ENCODE measurements around a stretch of chr17.

GRCh38 chr17:48719421-48719599, 3.0 kb downstream of the PRAC1 start:
- PRO-cap, 2 experiments: no peak in any of the 2 experiments

GRCh38 chr17:48719600-48720285, 2.6 kb downstream of the PRAC1 start:
- PRO-cap, 2 experiments: no peak in any of the 2 experiments

DNA sequence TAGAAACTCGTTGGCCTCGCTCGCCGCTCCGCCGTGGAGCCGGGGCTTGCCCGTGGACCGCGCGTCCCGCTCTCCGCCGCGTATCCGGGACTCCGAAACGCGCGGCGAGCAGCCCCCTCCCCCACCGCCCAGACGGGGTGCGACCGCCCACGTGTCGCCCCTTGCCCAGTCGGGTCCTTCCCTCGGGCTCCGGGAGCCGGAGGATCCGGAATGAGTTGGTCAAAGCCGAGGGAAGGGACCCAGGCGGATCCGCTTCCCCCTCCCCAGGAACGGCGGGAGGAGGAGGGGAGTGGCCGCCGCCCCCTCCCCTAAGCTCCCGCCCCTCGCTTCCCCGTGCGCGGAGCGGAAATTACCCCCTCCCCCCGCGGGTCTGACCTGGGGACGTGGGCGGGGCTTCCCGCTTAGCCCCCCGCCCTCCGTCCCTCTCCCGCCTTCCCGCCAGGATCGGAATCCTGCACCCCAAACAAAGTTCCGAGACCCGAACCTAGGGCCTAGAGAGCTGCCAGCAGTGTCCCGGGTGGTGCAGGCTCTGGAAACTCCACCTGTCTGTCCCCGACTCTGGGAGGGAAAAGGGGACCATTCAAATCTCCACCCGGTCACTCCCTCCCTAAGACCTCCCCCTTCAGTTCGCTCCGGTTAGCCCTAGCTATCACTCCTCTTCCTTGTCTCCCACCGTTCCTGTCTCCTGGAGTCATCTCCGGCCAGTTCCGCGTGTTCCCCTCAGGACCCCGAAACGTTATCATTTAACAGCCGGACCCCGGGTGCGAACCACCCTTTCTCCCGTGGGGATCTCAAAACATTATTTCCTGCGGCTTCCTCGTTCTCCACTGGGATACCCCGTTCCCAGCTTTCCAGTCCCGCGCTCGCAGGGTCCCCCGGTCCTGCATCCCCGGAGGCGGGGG, 1.0 kb upstream of the IGF2BP1 start:
- PRO-cap, 2 experiments: no peak in any of the 2 experiments

DNA sequence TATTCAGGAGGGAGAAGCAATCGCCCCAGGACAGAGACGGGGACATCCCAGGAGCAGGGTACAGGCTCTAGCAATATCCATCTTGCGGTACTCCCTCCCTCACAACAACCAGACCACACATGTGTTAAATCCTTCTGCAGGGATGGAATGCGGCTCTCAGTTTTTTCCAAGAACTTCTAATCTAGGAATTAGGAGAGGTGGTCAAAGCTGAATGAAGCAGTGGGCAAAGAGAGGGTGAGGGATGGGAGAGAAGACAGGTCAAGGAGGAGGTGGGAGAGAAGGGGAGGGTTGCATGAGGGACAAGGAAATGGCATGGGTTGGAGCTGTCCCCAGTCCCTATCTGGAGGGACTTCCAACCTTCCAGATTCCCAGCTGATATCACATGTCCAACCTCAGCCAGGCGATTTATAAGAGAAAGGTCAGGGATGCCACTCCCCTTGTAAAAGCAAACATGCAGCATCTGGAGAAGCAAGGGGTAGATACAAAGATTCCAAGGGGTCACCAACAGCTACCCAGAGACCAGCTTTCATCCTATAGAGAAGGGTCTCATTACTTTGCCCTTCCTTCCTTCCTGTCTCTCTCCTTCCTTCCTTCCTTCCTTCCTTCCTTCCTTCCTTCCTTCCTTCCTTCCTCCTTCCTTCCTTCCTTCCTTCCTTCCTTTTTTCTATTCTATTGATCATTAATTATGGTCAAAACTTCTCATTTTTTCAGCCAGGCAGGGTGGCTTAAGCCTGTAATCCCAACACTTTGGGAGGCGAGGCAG, 2.7 kb downstream of the PHOSPHO1 start:
- PRO-cap, 2 experiments: no peak in any of the 2 experiments

GRCh38 chr17:49404266-49404811, 10.3 kb downstream of the PHB1 start:
- PRO-cap, 2 experiments: no peak in any of the 2 experiments

DNA sequence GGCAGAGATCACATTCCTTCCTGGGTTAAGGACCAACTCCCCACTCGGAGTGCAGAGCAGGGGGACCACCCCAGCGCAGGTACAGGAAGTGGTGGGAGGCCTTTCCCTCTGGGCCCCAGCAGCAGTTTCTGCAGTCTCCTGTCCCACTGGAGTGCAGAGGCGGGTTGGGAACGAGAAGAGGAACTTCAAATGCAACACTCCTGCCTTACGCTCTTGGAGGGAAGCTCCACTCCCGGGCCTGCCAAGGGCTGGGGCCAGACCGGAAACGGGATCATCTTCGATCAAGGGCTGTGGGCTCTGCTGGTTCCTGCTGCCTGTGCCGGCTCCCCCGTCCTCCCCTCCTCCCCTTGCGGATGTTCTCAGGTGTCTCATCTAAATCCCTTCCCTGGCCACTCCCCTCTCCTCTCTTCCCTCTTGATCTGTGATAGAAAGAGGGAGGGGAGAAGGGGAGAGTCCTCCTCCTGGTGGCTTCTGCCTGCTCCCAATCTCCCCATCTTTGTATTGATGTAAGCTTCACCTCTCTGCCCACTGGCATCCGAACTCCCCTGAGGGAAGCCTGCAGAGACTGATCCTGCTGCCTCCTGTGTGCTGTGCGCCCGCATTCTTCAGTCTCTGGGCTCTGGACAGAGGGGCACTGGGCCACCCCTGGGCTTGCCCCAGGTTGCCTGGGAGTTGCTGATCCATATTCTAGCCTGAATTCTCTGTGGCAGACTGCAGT, 8.8 kb upstream of the NGFR start:
- PRO-cap, 2 experiments: no peak in any of the 2 experiments

DNA sequence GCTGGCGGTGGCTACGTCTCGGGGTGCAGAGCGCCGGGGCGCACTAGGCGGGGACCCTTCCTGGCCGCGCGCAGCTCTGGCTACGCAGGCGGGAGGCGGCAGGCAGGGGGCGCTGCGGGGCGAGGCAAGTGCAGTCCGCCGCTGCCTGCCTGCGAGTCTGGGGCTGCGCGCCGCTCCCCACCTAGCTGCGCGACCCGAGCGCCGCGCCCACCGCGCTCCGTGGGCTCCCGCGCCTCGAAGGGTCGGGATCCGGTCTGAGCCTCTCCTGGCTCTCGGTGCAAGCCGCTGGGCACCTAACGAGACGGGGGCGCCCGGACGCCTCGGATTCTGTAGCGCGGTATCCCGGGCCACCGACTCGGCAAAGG, 1.4 kb downstream of the NGFR start:
- PRO-cap, 2 experiments: no peak in any of the 2 experiments

GRCh38 chr17:49515105-49515959, 20.2 kb downstream of the NGFR start:
- PRO-cap, 2 experiments: no peak in any of the 2 experiments

- PRO-cap, 2 experiments: no peak in any of the 2 experiments
These were observed 21.1 kb downstream of the NGFR start for GRCh38 chr17:49516086-49516614.

GRCh38 chr17:49573367-49573786, 2.3 kb upstream of the NXPH3 start:
- PRO-cap, 2 experiments: no peak in any of the 2 experiments

GRCh38 chr17:49714913-49715572, 7.3 kb upstream of the SLC35B1 start:
- PRO-cap, 2 experiments: no peak in any of the 2 experiments

DNA sequence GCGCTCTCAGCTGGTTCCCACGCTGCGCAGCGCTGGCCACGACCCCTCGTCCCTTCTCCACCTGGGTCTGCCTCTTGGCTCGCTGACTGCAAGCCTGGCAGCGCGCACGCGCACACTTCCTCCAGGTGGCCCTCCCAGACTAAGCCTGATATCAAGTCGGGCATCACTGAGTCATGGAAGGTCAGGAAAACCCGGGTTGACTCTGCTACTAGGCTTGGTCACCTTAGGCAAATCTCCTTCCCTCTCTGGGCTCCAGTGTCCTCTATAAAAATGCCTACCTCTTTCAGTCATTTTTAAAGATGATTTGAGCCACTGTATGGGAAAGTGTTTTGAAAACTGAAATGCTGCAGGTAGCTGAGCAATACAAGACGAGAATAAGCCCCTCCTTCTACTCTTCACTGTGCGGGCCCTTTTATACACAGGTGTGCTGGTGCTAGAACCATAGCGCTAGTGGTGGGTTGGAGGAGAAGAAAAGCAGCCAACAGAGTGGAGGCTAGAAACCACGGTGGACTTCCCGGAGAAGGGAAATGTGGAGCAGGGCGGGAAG, 58.3 kb upstream of the DLX4 start:
- PRO-cap, 2 experiments: no peak in any of the 2 experiments

- PRO-cap, 2 experiments: no peak in any of the 2 experiments
These were observed 2.6 kb downstream of the DLX4 start for GRCh38 chr17:49971589-49972033.

GRCh38 chr17:50047255-50048168, 8.4 kb upstream of the ITGA3 start:
- PRO-cap, 2 experiments: no peak in any of the 2 experiments

GRCh38 chr17:50056428-50057294, 751 bp downstream of the ITGA3 start:
- PRO-cap, 2 experiments: peak in 2 of 2 experiments; most common plus-strand start chr17:50056660 (in 1); most common minus-strand start chr17:50056543 (in 1)

GRCh38 chr17:50067870-50068412, 12.0 kb downstream of the ITGA3 start:
- PRO-cap, 2 experiments: no peak in any of the 2 experiments

- PRO-cap, 2 experiments: no peak in any of the 2 experiments
These were observed 2.9 kb downstream of the PDK2 start for GRCh38 chr17:50097915-50098624.

GRCh38 chr17:50139264-50139698, 9.3 kb upstream of the SAMD14 start:
- PRO-cap, 2 experiments: no peak in any of the 2 experiments

- PRO-cap, 2 experiments: no peak in any of the 2 experiments
These were observed 6.9 kb downstream of the PPP1R9B start for GRCh38 chr17:50143274-50144213.

- PRO-cap, 2 experiments: no peak in any of the 2 experiments
These were observed 10.9 kb upstream of the COL1A1 start for GRCh38 chr17:50212140-50212832.

Data from Colon Carcinoma Metastatic in the Lung (tissue), 2 donors.